Amniotic epithelial cell (primary cell): Measurements from ENCODE around the genes HFE, H2AC6, H3C4 and H4C8.

- RRBS = no CpG with 5 or more reads among the region's 8 CpGs
These were observed 79.4 kb upstream of the RIPOR2 start for GRCh38 chr6:25014962-25015714.

DNA sequence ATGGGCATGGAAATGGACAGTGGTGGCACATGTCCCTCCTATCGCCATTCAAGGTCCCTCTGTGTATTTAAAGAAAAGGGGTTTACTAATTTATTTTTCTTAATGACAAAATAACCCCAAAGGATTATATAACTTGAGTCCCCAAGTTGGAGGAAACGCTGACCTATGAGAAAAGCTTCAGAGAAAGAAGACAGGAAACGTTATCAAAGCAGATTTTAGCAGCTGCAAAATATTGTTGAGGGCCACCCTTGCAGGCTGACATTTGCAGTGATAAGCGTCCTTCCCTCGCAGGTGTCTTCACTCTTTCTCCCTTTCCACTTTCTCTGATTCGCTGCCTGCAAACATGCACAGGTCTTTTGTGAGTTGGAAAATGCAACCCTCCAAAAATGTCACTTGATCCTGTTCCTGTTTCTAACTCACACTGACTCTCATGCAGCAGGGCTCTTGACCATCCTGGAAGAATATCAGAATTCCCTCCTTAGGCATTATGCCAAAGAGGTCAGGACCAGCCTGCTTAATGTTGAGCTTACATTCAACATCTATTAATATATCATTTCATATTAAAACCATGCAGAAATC lies 103.3 kb upstream of the RIPOR2 start:
- RRBS = no CpG with 5 or more reads among the region's 6 CpGs

DNA sequence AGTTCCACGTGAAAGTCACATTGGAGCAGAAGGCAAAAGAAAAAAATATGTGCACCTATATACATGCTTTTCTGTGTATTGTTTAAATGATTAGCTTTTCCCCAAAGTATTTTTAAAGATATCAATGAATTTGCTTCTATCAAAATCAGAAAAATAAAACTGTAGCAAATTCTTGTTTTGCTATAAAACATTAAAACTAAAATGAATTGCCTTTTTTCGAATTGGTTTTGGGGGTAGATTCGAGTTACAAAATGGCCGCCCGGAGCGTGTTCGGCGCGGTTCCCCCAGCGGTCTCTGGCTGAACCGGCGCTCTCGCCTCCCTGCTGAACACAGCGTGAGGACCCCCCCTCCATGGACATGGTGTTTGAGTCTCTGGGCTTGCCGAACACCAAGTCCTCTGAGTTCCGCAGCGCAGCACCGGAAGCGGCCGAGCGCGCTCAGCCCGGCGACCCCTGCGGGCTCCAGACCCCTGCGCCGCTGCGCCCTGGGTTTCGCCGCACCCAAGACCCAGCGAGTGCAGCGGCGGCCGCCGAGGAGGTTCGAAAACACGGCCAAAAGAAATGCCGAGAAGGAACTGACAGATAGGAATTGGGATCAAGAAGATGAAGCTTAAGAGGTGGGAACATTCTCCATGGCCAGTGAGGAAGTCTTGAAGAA lies 139.6 kb upstream of the CARMIL1 start:
- RRBS = no CpG with 5 or more reads among the region's 38 CpGs

DNA sequence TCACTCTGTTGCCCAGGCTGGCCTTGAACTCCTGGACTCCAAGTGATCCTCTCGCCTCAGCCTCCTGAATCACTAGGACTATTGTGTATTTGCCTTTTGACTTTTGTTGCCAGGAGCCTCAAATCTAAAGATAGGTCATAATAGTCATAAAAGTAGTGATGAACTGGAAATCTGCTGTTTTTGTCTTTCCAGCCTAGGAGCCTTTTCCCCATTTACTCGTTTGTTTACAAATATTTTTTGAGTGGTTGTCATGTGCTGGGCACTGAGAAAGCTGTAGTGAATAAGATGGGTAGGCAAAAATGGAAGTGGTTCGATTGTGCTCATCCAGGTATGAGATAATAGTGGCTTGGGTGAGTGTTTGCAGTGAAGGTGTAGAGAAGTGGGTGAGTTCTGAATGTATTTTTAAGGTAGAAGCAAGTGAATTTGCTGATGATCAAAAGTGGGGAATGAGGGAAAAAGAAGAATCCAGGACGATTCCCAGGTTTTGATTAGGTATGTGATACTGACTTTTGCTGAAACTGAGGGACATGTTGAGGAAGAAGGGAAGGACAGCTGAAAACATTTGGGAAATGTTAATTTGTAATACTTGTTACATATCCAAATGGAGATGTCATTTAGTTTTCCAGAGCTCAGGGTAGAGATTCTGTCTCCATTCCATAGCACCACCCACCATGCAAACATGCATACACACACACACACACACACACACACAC lies 53.0 kb downstream of the CARMIL1 start:
- RRBS = no CpG with 5 or more reads among the region's 4 CpGs

DNA sequence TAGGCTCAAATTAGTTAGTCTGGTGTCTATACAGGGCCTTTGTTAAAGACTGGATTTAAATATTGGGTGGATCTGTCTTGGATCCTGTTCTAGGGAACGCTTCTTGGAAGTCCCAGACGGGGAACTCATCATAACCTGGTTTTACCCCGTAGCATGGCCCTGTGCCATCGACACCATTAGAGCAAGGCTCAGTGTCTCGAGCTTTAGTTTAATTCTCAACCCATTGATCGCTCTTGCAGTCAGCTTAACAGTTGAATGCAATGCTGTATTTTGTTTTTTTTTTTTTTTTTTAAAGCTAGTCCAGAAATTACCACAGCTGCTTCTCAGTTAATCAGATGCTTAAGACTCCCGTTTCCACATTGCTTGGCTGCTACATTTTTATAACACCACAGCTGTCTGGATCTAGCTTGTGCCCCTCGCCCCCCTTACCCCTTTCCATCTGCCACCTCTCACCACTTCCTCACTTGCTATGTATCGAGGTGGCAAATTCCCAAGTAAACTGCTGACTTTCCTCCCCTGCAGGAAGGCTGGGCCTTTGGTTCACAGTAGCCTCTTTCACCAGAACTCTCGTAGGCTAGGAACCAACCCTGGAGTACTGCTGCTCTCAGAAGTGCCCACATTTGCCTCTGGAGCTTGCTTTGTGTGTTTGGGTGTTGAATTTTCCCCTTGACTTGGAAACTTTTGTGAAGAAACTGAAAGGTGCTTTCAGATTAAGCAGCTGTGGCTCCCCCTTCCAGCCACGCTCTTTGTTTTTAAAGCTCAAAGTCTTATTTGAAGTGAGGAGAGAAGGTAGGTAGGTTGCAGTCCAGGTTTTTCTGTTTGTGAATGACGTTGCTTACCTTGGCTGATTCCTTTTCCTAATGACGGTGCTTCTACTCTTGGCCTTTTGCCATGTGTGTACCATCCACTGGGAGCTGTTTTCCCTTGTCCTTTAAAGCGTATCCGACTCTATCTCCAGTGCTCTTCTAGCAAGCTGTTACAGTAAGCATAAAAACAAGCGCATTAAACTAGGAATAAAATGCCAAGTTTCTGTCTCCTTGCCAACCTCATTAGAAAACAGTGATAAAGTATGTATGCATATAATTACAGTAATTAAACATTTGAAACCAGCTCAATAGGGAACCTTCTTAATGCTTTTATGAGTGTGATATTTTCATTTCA lies 90.3 kb downstream of the CARMIL1 start:
- RRBS = no CpG with 5 or more reads among the region's 16 CpGs

DNA sequence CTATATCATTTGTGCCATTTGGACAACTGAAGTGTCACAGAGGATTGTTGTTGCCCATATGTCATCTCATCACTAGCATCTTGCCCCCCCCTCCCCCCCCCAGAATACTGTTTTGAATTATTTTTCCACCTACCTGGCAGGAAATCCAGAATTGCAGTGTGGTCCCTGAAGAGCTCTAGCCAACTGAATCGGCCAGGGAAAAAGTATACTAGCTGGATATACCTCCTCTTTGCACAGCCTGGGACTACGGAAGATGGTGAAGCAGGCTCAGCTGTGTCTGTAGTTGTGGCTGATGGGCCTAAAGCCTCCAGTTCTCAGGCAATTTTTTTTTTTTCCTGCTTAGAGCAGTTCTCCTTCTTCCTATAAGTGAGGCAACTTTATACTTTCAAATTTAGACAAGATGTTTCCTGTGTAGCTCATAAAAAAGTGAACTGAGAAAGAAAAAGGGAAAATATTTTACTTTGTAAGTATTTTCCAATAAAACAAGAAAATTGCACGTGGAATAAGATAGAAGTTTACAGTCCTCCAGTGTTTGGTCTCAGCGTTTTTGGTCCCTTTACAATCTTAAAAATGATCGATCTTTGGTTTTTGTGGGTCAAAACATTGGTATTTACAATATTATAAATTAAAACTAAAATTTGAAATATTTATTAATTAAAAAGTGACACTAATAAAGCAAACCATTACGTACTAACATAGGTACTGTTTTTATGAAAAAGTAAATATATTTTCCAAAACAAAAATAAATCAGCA lies 172.9 kb downstream of the CARMIL1 start:
- RRBS = no CpG with 5 or more reads among the region's 6 CpGs

GRCh38 chr6:25600072-25600731 lies 51.8 kb upstream of the SCGN start:
- RRBS = no CpG with 5 or more reads among the region's 15 CpGs

DNA sequence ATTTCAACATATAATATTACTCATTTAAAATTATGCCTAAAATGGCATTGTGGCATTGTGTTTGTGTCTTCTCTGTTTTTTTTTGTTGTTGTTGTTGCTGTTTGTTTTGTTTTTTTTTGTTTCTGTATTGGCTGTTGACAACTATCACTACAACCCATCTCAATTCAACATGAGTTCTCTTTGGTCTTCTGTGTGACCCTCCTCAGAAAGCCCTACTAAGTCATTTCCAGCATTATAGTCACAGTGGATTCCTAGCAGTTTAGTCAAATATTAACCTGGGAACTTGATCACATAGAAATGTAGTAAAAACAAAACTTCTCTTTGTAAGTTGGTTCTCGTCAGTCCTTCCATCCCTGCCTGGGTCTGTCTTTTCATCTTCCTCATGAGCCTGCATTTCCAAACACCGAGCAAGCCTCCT lies 16.8 kb downstream of the SLC17A2 start:
- RRBS = no CpG with 5 or more reads among the region's 2 CpGs

GRCh38 chr6:25991663-25992300 lies 25.8 kb downstream of the H1-1 start:
- RRBS = no CpG with 5 or more reads among the region's 29 CpGs

GRCh38 chr6:25993101-25993323 lies 24.6 kb downstream of the H1-1 start:
- RRBS = no CpG with 5 or more reads among the region's 7 CpGs

DNA sequence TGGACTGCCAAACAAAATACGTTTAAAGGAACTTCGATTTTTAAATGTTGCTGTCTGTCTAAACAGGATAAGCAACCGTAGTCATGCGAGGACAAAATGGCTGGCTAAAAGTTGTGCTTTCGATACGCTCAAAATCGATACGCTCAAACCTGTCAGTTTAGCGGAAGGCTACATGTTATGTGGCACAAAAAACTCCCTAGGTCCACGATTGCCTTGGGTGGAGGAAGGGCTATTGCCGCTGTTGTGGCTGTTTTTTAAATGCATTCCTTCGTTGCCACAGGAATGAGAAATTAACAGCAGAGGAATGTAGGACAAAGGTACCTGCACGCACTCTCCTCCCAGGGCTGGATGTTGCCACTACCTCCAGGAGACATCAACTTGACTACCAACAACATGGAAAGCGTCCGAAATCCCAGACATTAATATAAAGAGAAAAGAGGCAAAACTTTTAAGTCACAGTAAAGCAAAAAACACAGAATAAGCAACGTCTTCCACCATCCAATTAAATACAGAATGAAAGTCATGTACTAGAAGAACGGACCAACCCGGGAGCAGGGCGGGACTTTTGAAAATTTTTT lies 1.3 kb downstream of the H1-2 start:
- RRBS = no CpG with 5 or more reads among the region's 19 CpGs

- RRBS = no CpG with 5 or more reads among the region's 45 CpGs
These were observed at the start of gene HFE for GRCh38 chr6:26087015-26088301. TSS of gene HFE (plus strand) at chr6:26087429.

- RRBS = no CpG with 5 or more reads among the region's 21 CpGs
These were observed 2.5 kb downstream of the H2BC4 start for GRCh38 chr6:26120762-26121993.

- RRBS = 1% methylated on average over 6 of the region's 55 CpGs
These were observed at the start of gene H2AC6 for GRCh38 chr6:26124025-26125141. TSS of gene H2AC6 (plus strand) at chr6:26124172.

DNA sequence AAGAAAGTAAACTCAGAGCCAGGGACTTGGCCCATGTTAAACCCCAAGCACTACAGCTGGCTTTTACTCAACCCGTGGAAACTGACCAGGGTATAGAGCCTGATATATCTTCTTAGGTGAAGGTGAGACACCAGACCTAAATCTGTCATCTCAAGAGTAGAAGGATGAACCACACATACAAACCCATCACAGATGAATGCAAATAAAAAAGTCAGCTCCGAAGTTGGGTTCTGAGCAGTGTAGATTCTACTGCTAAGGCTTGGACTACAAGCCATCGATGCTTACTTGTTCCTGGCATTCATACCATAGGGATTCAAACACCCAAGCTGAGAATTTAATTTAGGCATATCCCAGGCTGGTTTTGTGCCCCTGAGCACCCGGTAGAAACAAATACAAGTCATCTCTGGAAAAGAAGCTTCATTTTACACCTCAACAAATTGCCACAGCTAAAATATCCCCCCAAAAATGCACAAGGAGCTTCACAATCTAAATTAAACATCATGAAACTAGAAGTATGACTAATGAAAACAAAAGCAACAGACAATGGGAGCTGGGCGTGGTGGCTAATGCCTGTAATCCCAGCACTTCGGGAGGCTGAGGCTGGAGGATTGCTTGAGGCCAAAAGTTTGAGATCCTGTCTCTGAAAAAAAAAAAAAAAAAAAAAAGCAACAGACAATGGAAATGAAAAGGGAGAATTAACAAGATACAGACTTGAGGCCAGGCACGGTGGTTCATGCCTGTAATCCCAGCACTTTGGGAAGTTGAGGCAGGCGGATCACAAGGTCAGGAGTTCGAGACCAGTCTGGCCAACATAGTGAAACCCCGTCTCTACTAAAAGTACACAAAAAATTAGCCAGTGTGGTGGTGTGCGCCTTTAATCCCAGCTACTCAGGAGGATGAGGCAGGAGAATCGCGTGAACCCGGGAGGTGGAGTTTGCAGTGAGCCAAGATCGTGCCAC lies 2.2 kb downstream of the H2BC5 start:
- RRBS = no CpG with 5 or more reads among the region's 15 CpGs

DNA sequence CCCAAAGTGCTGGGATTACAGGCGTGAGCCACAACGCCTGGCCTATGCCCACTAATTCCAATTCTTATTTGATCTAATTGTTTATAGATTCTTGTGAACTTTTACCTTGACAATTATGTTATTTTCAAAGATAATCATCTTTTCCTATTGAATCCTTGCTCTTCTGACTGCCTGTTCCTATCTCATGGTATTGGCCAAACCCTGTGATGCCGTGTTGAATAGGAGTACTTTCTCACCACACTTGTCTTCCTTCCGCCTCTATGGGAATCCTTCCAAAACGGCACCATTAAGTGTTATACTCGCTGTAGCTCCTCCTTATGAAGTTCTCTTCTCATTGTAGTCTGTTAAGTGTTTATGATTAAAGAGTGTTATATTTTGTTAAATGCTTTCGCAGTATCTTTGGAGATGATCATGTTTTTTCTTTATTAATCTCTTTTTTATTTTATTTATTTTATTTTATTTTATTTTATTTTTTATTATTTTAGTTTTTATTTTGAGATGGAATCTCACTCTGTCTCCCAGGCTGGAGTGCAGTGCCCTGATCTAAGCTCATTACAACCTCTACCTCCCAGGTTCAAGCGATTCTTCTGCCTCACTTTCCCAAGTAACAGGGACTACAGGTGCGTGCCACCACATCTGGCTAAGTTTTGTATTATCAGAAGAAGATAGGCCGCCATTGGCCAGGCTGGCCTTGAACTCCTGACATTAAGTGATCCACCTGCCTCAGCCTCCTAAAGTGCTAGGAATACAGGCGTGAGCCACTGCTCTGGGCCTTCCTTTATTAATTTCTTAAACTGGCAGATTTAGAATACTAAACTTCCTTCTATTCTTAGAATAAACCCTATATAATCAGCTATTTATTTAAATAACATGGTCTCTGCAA lies 10.0 kb upstream of the H2BC6 start:
- RRBS = no CpG with 5 or more reads among the region's 11 CpGs

- RRBS = no CpG with 5 or more reads among the region's 49 CpGs
These were observed at the start of gene H3C4 for GRCh38 chr6:26196486-26197376. TSS of gene H3C4 (minus strand) at chr6:26197286.

DNA sequence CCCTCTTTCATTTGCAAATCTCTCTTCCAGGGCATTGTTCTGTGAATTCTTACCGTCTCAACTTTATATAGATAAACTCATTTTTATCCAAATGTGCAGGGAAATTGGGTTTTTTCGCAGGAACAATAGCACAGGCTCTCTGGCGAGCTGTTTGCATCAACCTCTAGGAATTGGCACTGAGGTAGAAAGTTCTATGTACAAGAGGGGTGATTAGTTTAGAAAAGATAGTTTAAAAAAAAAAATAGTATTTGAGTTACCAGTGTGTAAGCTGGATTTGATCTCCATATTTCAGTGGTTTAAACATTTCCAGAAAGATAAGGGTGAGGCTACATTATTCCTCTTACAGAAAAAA lies 517 bp upstream of the H1-3 start:
- RRBS = no CpG with 5 or more reads among the region's 3 CpGs

- RRBS = 3% methylated on average over 7 of the region's 56 CpGs
These were observed at the start of gene H4C8 for GRCh38 chr6:26285009-26286153. TSS of gene H4C8 (minus strand) at chr6:26285534.

DNA sequence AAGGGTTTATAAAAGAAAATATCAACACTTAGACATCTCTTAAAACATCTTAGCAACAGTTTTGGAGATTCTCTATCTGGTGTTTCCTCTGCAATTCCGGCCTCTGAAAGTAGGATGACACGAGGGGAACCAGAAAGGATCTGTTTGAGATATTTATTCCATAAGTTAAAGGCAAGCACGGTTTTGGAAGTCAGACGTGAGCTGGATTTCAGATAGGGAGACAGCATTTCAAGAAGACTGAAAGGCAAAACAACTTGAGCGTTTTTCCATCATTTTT lies 26.7 kb upstream of the H4C8 start:
- RRBS = no CpG with 5 or more reads among the region's 5 CpGs